Cardiac atrium fibroblast (primary cell): Measurements from ENCODE around the genes VPS52, ZBTB22, SMIM40 and UQCC2.

- RAMPAGE, long total RNA = no peak
These were observed 8.1 kb upstream of the HLA-DPB1 start for GRCh38 chr6:33067602-33068109.

DNA sequence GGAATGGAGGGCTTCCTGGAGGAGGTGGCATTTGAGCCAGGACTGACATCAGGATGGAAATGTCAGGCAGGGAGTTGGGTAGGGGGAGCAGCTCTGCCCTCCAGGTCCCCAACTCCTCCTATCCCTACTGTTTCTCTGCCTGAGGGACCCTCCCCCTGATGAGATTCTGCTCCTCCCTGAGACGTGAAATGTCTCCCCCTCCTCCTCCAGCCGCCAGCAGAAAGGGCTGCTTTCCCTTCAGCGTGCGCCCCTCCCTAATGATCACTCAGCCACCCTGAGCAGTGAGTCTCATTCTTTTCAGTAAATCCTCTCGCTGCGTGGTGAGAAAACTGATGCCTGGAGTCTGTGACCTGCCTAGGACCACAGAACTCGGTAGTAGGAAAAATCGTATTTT lies 40.7 kb downstream of the HLA-DPB1 start:
- RAMPAGE, long total RNA = no peak

DNA sequence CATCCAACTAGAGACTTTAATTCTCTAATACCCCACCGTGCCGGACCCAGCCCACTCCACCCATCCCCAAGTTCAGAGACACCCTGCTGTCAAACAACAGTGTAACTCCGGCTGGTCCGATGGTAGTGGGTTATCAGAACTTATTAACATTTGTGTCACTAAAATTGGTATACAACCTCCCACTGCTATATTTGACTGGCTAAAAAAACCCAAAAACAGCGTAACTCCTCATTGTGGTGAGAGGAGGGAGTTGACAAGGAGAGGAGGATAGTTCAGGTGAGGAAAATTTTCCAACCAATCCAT lies 1.0 kb downstream of the RXRB start:
- RAMPAGE, long total RNA = no peak

- RAMPAGE, long total RNA = no peak
These were observed 868 bp downstream of the HSD17B8 start for GRCh38 chr6:33205159-33205886.

DNA sequence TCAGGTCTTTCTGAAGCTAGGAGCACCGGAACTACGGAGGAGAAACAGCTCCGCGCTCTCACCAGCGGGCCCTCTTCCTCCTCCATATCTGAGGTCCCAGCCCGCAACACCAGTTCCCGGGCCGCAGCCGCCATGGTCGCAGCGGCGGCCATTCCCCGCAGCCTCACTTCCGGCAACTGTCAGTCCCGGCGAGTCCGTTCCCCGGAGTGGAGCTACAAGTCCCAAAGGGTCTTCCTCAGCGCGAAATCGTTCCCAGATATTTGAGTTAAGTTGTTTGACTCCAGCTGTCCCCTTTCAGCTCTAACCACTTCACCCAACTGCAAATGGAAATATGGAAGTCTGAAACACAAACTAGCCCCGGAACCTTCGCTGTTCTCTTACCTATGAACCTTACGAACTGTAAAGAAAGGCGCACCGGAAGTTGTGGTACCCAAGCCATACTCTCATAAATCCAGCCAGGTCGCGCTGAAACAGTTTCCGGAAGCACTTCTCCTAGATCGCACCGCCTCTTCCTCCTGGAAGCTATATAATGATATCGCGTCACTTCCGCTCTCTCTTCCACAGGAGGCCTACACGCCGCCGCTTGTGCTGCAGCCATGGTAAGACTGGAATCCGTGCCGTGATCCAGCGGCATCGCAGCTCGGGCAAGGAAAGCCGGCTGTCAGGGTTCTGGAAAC lies at the start of gene VPS52:
Gene VPS52, minus strand, starts transcription at position 353 of the 677 bp plus-strand sequence.
- RAMPAGE, long total RNA = start-site peak on the plus strand centred at position 556 of the sequence, 10 bp wide, 17,466 and 1,984 reads in 2 replicates

DNA sequence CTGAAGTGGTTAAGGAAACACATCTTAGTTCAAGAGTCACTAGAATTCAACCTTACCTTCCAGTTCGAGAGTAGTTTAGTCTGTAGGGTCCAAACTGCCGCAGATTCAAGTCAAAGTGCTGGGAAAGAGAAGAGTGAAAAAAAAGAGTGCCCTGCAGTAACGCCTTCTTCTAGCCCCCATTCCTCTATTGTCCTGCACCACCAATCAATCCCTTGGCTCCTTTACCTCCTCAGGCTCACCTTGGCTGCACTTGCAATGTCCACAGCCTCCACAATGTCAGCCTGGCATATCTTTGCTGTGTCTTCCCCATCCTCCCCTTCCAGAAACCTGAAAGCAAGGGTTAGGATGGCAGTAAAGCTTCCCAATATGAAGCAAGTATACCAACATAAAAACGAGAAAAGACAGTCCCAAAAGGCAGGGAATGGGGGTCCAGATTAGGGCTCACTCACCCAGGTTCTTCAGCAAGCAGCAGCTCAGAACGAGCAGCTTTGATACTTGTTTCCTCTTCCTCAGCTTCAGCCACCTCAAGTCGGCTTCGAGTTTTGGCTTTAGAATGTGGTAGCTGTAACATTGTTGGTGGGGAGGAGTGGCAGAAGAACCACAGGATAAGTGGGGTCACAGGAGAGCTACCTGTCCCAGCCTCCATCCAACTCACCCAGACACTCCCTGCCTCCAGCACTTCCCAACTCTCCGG lies 983 bp downstream of the WDR46 start:
- RAMPAGE, long total RNA = no peak

DNA sequence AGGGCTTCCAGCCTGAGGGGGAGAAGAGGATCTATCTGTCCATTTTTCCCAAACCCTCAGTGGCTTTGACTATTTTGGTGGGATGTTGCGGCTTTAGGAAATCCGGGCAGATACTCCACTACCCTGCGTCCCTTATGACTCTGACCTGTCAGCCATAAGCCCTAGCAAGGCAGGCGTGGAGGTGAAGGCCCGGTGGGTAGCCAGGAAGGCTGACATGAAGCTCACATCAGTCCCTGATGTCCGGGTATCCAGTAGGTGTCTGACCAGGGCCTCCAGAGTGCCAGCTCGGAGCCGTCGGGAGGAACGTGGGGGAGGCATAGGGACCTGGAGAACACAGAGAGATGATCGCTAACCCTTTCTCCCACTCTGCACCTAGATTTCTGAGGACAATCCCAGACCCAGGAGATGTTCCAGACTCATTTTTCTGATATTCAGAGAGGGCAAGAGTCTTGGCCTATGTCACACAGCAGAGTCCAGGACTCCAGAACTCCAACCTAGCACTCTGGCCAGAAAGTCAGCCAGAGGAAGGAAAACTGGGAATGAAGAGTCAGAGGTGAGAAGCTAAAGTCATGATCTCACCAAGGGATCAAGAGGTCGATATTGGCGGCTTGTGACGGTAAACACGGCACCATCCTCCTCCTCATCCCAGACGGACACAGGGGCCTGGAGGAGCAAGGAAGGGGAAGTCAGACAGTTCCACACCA lies 2.1 kb downstream of the RGL2 start:
- RAMPAGE, long total RNA = no peak

- RAMPAGE, long total RNA = no peak
These were observed 381 bp downstream of the TAPBP start for GRCh38 chr6:33313668-33313726.

DNA sequence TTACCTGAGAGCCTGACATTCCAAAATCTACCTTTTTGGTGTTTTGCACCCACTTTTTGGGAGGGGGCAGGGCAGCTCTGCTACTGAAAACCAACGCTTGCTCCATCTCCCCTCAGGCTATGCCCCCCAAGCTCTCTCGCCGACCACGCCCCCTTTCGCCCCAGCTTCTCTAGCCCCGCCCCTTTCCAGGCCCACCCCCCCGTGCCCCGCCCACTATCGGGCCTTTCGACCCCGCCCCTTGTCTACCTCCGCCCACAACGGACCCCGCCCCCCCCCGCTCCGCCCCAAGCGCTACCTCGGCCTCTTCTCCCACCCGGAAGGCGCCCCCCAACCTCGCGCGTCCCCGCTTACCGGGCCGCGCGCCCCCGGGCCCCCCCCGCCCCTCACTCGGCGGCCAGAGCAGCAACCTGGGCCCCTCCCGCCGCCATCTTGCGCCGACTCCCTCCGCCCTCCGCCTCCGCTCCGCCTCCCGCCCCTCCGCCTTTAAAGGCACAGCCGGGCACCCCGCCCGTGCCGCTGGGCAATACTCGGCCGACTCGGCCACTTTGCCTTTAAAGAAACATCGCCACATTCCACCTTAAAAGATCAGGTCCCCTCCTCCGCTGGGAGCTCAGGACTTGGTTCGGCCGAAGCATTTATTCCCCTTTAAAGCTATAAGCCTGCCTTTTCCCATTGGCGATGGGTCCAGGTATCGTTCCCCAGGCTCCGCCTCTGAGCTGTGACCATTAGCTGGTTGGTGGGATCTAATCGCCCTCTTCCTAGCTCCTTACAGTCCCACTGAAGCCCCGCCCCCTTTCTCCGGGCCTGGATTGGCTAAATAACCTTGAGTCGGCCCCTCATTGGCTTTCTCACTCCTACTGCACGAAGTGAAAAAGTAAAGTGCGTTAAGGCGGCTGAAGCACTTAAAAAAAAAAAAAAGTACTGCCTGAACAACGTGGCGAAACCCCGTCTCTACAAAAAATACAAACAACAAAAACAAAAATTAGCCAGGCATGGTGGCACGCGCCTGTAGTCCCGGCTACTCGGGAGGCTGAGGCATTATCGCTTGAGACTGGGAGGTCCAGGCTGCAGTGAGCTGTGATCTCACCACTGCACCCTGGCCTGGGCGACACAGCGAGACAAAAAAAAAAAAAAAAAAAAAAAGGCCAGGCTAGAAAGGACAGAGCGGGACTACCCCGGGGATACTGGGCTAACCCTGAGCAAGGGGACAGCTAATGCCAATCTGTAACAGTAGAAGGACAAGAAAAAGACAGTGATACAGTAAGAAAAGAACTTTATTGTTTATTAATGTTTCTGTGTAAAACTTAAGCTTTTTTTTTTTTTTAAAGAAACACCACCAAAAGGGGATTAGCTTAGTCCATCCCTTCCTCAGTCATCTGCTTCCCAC lies at the start of gene ZBTB22:
Gene ZBTB22, minus strand, starts transcription at position 443 of the 1,387 bp plus-strand sequence.
- RAMPAGE, long total RNA = no peak

- RAMPAGE, long total RNA = no peak
These were observed at the start of gene SMIM40 for GRCh38 chr6:33329177-33329445. Gene SMIM40, minus strand, starts transcription at chr6:33329279.

DNA sequence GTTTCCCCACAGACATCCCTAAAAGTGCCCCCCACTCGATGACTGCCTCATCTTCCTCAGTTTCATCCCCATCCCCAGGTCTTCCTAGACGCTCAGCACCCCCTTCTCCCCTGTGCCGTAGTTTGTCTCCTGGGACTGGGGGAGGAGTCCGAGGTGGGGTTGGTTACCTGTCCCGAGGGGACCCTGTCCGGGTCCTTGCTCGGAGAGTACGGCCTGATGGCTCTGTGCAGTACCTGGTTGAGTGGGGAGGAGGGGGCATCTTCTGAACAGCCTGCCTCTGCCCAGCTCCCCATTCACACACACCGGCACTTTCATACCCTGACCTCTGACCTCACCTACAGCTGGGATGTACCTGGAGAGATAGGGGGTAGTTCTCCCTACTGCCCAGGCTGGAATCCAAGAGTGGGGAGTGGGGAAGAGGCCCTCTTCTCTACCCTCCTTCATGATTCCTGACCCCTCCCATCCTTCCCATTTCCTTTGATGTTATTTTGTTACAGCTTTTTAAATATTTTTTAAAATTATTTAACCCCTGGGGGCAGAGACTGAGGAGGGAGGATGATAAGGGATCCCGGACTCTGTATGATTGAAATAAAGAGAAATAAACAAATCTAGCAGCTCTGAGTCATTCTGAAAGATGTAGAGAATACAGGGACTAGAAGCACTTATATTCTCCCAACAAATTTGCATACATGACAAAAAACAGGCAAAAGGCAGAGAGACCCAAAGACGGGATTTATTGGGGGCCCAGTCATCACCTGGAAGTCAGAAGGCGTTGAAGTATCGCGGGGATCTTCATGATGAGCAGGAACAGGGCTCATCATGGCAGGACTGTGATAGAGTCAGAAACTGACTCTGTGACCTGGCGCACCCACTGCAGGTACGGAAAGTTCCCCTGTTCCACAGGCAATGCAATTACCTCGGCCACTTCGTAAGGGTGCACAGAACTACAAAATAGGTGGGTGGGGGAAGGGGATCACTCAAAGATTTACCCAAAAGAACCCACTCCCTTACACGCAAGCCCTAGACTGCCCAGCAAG lies 1.8 kb downstream of the CUTA start:
- RAMPAGE, long total RNA = no peak

GRCh38 chr6:33423318-33423741 lies 3.5 kb downstream of the SYNGAP1 start:
- RAMPAGE, long total RNA = no peak

GRCh38 chr6:33585394-33586123 lies 5.5 kb upstream of the BAK1 start:
- RAMPAGE, long total RNA = no peak

- RAMPAGE, long total RNA = no peak
These were observed 1.7 kb upstream of the ITPR3 start for GRCh38 chr6:33619488-33619832.

GRCh38 chr6:33638540-33639171 lies 17.5 kb downstream of the ITPR3 start:
- RAMPAGE, long total RNA = no peak

- RAMPAGE, long total RNA = no peak
These were observed 18.1 kb downstream of the UQCC2 start for GRCh38 chr6:33693158-33694035.

GRCh38 chr6:33702307-33702684 lies 9.2 kb downstream of the UQCC2 start:
- RAMPAGE, long total RNA = no peak

DNA sequence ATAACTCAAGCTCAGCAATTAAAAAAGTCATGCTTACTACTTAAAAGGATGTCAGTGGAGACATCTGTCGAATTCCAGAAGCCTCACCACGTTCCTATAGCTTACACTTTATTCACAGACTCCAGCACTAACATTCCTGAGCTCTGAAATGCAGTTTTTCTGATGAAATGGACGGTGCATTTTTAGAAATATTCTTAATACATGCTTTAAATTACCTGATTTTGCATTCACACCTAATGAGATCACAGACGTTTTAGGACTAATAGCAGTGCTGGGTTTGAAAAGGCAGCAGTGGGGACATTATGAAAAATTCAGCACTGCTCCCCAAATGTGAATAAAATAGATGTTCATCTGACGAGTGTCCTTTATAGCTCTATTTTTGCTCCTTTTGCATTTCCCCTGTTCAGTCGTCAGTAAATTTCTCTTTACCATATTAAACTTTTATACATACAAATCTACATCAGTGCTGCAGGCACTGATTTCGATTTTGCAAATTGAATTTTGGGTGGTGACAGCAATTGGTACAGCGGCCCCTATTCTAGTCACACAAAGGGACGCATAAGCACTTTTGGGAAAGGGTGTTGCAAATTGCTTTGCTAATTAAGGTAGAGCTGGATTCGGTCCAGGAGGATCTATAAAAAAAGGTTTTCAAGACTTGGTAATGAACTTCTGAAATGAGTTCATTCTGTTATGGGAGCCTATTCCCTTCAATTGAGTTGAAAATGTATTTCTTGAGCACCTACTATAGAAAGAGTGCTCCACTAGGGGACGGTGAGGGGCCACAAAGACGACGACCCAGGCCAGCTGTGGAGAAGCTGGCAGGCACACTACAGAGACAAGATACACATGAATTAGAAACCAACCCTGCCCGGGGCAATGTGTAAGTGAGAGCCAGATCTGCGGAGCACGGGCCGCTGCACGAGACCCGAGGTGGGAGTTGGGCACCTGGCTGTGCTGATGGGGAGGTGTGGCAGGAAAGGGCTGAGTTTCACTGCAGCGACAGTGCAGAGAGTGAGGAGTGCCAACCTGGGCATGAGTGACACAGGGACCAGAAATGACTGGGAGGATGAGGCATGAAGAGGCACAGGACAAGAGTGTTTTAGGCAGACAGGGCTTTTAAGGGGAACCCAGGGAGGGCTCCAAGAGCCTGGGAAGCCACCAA lies 5.5 kb downstream of the UQCC2 start:
- RAMPAGE, long total RNA = no peak

- RAMPAGE, long total RNA = start-site peak on the minus strand at chr6:33711695-33711730, 1,017 and 147 reads in 2 replicates
These were observed at the start of gene UQCC2 for GRCh38 chr6:33711217-33712402. Gene UQCC2, minus strand, starts transcription at chr6:33711700.

DNA sequence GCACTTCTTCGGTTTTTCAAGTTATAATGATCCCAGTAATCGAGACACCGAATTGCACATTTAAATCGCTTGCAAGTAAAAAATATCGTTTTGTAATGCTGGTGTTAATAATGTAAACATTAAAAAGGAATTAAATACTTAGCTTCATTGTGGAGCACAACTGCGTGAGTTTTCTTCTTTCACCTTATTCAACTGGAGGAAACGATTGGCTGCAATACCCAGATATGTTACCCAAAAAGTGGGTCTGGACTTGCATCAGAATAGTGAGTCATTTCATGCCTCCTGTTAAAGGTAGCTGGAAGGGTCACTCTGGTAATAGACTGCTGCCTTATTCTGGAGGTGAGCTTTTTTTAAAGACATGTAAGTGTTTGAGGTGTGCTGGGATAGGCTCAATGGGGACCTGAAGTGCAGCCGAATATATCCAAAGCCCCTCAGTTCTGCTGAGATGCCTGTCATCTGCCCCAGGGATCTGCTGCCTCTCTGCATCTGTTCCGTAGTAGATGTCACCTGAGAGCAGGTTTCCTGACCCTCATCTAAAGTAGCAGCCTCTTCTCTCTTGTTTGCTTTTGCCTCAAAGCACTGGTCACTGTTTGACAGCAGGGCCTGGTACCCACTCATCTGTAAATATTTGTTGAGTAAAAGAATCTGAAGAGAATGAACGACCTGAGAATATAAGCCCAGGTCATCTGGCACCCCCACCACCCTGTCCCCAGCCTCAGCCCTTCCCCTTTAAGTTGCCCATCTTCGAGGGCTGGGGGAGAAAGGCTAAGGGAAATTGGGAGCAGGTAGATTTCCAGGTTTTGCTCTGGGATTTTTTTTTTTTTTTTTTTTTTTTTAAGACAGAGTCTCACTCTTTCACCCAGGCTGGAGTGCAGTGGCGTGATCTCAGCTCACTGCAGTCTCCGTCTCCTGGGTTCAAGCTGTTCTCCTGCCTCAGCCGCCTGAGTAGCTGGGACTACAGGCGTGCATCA lies 5.6 kb upstream of the UQCC2 start:
- RAMPAGE, long total RNA = no peak